REH cell (cell line): ENCODE results near the gene ID2.

DNA sequence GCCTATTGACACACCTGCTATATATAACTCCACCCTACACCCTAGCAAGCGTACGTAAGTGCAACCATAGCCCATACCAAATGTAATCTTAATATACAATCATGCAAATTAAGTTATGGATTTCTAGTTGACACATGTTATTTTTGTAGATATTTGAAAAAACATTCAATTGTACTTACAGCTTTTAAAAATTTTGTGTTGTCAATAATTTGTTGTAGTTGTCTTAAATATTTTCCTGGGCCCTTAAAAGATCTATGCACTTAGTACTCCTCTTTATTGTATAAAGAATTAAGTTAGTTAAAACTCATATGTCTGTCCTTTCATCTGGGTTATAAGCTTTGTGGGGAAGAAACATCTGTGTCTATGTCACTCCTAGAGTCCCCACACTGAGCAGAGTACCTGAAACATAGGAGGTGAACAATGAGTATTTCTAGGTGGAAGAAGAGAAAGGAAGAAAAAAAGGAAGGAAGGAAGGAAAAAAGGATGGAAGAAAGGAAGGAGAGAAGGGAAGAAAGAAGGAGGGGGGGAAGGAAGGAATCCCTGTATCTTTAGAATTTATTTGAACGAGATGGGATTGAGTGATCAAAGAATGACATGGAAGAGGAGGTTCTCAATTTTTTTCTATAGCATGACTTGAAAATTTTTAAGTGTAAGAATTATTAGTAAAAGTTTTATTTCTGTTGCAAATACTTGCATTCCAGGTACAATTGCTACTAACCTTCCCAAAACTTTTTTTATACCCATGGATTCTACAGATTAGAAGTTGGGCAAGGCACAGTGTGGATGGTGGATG lies 157.3 kb downstream of the RNF144A start:
- PRO-cap = no peak

DNA sequence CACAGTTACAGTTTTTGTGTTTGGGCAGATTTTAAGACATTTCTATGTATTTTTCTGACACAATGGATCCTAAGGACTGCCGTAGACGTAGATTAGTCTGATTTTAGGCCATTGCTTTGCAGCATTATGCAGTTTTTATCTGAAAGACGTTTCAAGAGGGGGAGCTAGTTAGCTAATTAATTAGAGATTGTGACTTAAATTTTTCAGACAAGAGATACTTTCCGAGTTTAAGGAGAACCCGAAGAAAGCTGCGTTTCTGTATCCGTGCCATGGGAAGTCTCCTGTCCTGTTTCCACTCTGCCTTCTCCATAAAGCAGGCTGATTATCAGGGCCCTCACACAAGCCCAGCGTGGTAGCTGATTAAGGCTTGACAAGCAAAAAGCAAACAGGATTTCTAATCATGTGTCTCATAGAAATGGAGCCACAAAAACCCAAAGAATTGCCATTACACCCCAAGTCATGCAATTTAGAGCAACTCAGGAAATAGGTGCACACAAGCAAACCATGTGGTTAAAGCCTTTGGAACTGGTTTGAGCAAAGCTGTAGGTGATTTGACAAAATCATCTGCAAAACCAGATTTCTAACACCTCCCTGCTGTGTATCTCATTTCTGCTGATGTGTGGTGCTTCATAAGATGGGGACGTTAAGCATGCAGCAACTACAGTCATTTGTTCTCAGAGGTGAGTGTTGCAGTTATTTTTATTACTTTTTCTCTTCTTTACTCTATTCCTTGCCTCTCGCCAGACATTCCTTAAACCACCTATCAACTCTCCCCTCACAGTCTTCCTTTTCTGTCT lies 808.2 kb downstream of the RNF144A start:
- PRO-cap = no peak

- PRO-cap = no peak
Observed at GRCh38 chr2:7726882-7727591, 809.8 kb downstream of the RNF144A start.

DNA sequence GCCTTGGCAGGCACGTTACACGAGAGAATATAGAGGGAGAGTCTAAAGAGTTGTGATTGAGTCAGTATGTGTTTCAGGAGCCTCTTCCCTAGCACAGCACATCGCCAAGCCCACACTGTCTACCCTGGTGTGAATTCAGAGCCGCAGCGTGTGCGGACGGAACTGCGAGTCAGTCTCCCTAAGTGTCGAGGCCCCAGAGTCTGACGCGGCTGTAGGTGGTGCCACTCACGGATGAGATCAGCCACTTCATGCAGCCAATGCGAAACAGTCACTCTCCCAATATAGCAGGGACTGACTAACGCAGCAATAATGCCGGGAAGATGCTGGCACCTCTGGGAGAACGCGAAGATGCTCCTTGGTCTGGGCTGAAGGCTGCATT lies 587.3 kb upstream of the ID2 start:
- PRO-cap = no peak

DNA sequence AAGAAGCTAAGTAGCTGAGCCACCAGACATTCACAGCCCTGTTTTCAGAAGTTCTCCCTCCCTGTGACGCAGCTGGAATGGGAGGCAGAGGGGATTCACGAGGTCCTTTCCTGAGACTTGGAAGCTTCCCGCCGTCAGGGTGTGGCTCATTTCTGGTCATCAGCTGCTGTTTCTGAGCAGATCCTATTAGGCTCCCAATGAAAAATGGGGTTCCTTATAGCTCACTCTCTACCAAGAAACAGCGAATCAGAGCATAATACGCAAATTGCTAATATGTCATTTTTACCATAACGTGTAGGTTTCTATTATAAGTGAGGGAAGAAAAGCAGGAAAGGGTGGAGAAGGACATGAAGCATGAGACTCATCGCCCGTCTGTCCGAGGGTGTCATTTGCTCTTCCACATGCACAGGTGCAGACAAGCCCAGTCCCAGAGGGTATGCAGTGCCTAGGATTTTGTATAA lies 559.2 kb upstream of the ID2 start:
- PRO-cap = no peak

GRCh38 chr2:8123087-8123603 lies 558.7 kb upstream of the ID2 start:
- PRO-cap = no peak

- PRO-cap = no peak
Observed at GRCh38 chr2:8162419-8163020, 519.3 kb upstream of the ID2 start.

DNA sequence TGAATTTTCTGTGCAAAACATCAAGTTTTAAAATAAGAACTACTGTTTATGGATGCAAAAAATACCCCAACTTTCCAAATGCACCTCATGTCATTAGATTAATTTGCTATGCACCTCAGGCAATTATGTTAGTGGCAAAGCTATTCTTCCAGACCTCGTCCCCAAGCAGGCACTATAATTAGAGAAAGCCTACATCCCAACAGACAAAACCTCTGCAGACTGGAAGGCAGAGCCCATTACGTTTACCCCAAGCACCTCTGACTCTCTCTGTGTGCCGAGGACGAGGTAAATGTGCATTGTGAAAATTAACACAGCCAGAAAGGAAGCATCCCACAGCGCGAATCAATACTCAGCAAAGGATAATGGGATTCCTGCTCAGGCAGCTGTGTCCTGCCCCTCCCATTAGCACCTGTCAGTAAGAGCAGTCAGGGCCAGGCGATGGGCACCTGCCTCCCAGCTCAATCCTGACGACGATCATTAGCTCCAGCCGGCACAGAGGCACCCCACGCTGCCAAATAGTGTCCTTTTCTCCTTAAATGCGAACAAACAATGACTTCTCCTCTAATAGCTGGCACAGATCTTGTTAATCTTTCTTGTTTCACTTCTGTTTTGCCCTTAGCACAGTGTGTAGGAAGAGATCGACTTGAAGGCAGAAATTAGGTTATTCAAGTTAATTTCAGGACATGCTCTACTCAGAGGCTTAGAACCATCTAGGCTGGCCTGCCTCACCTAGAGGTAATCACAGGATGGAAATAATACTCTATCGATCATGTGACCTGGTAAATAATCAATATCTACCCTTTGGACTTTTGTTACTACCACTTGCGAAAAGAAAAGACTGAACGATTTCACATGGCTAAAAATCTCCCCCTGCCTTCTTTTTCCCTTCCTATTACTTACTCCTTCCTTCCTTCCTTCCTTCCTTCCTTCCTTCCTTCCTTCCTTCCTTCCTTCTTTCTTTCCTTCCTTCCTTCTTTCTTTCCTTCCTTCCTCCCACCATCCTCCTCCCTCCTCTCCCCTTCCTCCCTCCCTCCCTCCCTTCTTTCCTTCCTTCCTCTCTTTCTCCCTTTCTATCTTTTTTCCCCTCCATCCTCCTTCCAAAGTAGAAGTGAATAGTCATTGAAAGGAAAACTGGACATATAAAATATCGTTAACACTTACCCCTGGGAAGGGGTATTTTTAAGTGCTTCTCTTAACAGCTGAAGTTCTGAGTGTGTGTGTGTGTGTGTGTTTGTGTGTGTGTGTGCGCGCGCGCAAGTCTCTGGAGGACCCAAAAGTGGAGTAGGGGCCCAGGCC lies 487.9 kb upstream of the ID2 start:
- PRO-cap = no peak

DNA sequence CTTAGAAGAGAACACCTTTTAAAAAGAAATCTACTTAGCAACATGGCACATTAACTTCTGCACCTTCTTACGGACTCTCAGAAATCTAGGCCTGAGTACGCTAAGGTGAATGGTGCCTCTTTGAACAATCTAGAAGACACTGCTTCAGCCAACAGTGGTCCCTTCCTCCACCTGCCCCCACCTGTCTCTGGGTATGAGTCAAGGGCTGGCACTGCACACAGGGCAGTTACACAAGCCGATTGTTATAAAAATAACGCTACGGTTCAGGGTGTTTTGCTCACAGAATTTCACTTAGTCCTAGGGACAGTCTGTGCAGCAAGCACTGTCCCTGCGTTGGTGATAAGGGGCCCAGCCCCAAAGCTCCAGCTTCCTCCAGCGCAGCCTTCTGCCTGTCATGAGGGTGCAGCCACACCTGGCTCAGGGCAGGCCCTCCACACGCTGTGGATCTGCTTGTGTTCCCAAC lies 114.8 kb upstream of the ID2 start:
- PRO-cap = no peak

GRCh38 chr2:8571673-8572346 lies 110.0 kb upstream of the ID2 start:
- PRO-cap = no peak

GRCh38 chr2:8574233-8575041 lies 107.4 kb upstream of the ID2 start:
- PRO-cap = no peak

GRCh38 chr2:8598225-8598792 lies 83.5 kb upstream of the ID2 start:
- PRO-cap = no peak

DNA sequence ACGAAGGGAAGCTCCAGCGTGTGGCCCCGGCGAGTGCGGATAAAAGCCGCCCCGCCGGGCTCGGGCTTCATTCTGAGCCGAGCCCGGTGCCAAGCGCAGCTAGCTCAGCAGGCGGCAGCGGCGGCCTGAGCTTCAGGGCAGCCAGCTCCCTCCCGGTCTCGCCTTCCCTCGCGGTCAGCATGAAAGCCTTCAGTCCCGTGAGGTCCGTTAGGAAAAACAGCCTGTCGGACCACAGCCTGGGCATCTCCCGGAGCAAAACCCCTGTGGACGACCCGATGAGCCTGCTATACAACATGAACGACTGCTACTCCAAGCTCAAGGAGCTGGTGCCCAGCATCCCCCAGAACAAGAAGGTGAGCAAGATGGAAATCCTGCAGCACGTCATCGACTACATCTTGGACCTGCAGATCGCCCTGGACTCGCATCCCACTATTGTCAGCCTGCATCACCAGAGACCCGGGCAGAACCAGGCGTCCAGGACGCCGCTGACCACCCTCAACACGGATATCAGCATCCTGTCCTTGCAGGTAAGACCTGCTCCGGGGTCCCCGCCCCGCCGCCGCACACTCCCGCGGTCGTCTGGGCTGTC lies at the start of gene ID2:
Gene ID2 (plus strand): TSS at position 70 of the 589 bp plus-strand sequence.
- PRO-cap = bidirectional peak, plus-strand start at position 70 of the sequence, minus-strand start outside the sequence

DNA sequence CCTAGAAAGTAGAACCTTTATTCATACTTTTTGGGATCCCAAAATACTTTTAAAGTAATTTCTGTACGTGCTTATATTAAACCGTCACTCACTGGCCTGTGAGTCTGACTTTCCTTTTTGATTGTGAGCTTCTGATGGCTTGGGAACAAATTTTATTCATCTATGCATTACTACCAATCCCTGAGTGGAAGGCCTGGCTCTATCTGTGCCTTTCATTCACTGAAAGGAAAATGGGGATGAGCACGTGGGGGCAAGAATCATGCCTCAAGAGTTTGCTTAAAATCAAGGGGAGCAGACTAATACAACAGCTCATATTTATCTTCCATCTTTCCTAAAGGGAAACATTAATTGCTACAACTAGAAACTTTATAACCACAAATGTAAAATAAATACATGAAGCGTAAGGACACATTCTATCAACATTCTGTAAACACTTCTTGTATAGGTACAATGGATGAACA lies 28.2 kb downstream of the MBOAT2 start:
- PRO-cap = no peak

GRCh38 chr2:9170718-9171326 lies 35.8 kb upstream of the ASAP2 start:
- PRO-cap = no peak

- PRO-cap = no peak
Observed at GRCh38 chr2:9250431-9251231, 44.0 kb downstream of the ASAP2 start.

- PRO-cap = bidirectional peak, plus-strand start at chr2:9330970, minus-strand start at chr2:9330712; bidirectional peak, plus-strand start at chr2:9331169, minus-strand start at chr2:9331042
Observed at GRCh38 chr2:9330763-9331390, 92.5 kb downstream of the ITGB1BP1 start.

DNA sequence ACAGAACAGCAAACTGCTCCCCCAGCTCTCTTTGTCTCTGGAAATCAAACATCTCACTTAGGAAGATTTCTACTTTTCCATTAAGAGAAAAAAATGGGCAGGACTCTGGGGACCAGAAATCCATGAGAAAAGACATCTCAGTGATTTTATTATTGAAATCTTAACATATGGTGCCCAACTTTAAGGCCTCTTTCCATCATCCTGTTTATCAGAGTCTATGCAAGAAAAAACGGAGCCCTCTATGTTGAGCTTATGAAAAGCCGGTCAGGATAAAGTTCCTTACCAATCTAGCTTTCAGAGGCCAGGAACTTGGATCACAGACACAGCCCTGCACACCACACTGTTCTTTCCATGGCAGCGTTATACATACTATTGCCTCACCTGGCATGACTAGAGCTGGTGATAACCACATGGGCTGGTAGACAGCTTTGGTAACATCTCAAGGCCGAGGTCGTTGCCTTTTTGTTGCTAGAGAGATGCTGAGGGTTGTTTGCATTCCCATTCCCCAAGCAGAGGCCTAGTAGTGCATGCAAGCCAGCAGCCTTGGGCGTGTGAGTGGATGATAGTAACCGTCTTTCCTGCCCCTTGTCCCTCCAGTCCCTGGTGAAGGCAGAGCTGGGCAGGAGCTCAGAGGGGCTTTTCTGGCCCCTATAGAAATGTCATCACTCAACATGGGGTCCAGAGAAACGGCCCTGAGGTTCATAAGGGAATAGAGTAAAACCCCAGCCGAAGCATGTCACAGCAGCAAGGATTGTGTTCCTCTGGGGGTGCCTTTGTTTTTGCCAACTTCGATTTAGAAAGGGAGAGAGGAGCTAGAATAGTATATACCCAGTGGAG lies 78.0 kb downstream of the ITGB1BP1 start:
- PRO-cap = no peak

DNA sequence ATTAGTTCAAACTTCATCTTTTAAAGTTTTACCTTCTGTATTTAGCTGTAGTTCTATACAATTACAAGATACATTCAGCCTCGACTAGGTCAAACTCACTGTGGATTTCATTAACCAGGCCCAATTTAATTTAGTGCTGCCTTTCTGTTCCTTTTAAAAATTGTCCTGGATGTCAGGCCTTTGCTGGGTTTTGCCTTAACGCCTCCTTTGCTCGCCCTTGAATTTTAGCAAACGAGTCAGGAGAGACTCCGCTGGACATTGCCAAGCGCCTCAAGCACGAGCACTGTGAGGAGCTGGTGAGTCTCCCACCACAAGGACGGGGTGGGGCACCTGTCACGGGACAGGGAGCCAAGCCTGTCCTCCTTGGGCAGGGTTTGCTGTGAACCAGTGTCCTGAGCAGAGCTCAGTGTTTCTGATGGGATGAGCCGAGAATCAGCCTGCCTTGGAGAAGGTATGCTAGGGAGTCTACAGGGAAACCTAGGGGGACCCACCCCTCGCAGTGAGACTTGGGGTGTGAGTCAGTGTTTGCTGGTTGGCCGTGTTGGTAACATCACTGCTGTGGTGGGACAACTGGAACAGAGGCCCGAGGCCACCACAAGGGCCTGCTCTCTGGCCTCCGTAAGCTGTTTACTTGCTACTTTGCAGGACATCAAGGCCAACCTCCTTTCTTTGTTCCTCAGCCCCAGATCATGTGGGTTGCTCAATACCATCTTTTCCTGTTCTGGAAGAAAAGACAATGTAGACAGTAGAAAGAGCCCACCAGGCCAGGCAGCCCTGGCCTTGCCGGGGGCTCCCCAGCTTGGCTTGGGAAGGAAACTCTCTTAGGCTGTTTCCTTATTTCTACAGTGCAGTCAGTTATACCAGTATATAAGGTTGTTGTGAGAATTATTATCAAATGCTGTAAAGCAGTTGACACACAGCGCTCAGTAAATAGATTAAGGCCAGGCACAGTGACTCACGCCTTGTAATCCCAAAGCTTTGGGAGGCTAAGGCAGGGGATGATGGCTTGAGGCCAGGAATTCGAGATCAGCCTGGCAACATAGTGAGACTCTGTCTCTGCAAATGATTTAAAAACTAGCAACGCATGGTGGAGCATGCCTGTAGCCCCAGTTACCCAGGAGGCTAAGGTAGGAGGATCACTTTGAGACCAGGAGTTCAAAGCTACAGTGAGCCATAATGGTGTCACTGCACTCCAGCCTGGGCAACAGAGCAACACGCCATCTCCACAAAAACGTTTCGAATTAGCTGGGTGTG lies 42.4 kb downstream of the ITGB1BP1 start:
- PRO-cap = no peak

DNA sequence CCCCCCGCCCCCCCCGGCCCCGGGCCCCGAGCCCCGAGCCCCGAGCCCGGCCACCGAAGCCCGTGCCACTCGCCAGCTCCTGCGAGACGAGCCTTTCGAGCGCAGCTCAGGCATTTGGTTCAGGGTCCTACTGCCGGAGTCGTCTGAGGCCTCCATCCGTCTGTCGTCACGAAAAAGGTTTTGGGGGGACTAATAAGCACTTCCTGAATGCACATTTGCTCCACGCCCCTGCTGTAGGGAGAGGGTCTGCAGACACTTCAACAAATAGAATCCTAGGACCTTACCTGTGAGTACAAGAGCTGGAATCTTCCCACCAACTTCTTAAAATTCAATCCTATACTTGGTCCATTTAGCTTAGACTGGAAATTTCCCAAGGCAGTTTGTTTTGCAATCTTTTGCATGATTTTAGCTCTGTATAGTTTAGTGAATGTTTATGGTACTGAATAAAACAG lies 703 bp upstream of the ADAM17 start:
- PRO-cap = bidirectional peak, plus-strand start at position 114 of the sequence, minus-strand start at position 128 of the sequence; bidirectional peak, plus-strand start at position 210 of the sequence, minus-strand start at position 165 of the sequence